SK-N-DZ (cell line): Measurements from ENCODE around the gene TANC2.

RAMPAGE:
- cytosol, long total RNA, result no peak
- nucleus, long total RNA, result no peak
These were observed 9.8 kb downstream of the TBX2 start for GRCh38 chr17:61409224-61410082.

DNA sequence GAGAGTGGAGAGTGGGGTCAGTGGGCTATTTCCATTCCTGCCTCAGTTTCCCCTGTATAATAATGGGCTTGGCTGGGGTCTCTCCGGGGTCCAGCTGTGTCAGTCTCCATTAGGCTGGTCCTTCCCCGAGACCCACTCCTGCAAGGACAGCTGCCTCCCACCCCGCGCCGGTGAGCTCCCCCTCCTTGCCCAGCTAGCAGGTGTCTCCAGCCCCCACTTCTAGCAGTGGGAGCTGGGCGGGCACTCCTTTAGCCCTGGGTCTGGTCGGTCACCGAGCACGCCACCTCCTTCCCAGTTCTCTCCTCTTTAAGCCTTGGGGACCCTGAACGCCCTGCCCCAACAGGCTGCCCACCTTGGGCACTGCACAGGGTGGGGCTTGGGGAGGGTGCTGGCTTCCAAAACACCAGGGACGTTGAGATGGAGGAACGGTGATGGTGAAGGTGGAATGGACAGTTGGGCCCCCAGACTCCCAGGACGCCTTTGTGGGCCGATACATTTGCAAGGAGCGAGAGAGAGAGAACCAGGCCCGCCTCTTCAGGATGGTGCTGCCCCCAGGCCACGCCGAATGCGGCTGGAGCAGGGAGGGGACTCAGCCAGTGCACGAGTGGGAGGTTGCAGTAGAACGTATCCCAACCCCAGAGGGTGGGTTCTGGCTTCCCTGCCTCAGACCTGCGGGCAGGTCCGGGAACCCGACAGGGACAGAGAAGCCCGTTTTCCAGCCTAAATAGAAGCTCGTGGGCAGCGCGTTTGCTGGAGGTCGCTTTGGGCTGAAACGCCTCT is 10.6 kb downstream of the TBX2 start:
RAMPAGE:
- cytosol, long total RNA, result no peak
- nucleus, long total RNA, result no peak

DNA sequence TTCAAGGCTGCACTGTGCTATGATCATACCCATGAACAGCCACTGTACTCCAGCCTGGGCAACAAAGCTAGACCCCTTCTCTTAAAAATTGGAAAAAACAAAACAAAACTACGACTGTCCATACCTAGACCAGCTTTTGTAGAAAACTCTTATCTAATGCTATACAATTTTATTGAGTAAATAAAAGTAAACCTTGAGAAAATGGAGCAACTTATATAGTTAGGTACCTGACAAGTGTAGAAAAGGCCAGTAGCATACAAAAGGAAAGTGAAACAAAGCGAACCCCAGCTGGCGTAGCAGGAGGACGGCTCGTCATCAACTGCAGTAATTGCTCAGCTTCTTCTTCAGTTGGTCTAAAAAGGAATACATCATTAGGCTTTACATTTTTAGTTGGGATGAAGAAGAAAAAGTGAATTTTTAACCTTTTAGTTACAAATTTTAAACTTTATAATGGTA is 23.5 kb downstream of the INTS2 start:
RAMPAGE:
- cytosol, long total RNA, result no peak
- nucleus, long total RNA, result no peak

DNA sequence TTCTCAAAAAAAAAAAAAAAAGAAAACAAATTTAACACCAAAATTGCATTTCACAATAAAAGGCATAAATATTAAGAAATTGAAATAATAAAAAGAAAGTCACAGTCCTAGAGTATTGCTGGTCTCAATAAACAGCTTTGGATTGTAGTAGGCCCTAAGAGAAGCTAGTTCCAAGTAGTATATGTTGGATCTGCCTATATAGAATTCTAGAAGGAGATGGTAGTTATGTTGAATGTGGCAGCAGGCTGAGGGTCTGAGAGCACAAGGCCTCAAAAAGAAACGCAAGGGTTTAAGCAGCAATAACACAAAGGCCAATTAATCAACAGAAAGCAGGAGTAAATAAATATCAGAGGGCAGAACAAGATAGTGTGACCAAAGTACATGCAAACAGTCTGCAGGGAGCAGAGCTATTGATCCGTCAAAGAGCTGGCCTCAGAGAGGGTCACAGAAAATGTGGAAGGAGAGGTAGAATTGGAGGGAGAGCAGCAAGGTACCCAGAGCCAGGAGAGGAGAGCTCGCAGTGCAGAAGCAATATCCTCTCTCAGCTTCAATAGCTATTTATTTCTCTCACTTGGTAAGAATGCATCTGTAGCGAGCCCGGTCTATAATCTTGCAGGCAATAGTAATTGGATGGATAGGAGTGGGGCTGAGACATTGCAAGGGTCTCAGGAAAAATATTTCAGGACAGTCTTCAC is 25.1 kb upstream of the MED13 start:
RAMPAGE:
- cytosol, long total RNA, result no peak
- nucleus, long total RNA, result no peak

DNA sequence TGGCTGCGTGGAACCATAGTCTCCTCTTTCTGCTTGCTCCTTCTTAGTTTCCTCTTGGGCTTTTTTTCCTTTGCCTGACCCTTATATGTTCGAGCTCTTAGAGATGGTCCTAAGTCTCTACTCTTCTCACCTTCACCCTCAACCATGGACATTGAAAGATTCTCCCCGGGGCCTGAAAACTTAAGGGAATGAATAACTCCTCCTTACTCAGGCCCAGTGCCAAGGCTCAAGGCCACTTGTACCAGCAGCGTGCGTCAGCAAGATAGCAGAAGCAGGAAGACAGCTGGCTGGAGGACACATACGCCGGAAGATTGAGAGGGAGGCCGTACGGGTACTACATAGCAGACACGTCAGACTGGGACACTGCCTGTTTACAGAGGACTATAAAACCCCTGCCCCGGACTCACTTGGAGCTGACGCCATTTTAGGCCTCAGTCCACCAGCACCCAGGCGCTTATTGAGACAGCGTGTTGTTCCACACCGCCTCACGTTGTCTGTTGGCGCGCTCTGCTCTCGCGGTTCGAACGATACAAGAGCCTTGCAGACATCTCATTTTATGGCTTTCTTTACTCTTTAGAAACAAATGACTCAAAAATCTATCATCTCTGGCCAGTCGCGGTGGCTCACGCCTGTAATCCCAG is 75.8 kb upstream of the MED13 start:
RAMPAGE:
- cytosol, long total RNA, result no peak
- nucleus, long total RNA, result no peak

DNA sequence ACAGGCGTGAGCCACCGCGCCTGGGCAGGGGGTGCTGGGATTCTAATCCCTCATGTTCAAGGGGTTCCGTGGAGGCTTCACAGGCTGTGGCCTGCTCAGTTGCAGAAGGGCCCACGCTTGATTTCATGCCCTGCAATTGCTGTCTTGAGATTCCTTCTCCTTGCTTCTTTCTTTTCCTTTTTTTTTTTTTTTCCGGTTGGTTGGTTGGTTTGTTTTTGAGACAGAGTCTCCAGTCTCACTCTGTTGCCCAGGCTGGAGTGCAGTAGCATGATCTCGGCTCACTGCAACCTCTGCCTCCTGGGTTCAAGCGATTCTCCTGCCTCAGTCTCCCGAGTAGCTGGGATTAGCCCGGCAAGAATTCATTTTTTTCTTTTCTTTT is 19.0 kb upstream of the TLK2 start:
RAMPAGE:
- cytosol, long total RNA, result no peak
- nucleus, long total RNA, result no peak

GRCh38 chr17:62602895-62603673 is 24.4 kb upstream of the MRC2 start:
RAMPAGE:
- cytosol, long total RNA, result no peak
- nucleus, long total RNA, result no peak

RAMPAGE:
- cytosol, long total RNA, result no peak
- nucleus, long total RNA, result no peak
These were observed 15.6 kb upstream of the MRC2 start for GRCh38 chr17:62611732-62612428.

RAMPAGE:
- cytosol, long total RNA, result no peak
- nucleus, long total RNA, result no peak
These were observed 11.2 kb upstream of the MRC2 start for GRCh38 chr17:62616275-62616678.

DNA sequence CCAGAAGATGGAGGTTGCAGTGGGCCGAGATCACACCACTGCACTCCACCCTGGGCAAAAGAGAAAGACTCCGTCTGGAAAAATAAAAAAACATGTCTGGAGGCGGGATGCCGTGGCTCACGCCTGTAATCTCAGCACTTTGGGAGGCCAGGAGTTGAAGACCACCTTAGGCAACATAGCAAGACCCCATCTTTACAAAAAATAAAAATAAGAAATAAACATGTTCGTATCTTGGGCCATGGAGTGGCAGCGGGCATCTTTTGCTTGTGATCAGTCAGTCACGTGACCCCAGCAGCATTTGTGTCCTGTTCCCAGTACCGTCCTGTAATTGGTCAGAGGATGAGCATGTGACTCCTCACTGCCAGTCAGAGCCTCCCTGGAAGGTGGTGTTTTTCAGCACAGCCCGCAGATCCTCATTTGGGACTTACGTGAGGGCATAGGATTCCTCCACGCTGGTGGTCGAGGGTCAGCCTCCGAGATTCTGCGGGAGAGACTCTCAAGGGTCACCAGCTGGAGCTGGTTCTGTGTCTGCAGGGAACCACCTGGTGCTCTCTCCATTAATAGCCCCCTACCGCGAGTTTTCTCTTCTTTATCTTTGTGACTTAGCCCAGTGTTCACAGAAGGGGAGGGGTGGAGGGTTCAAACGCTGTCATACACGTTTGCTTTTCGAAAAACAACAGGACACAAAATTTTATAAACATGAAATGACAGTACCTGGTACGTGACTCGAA is 17.0 kb downstream of the MRC2 start:
RAMPAGE:
- cytosol, long total RNA, result no peak
- nucleus, long total RNA, result no peak

RAMPAGE:
- cytosol, long total RNA, result no peak
- nucleus, long total RNA, result no peak
These were observed 25.6 kb downstream of the MRC2 start for GRCh38 chr17:62652806-62653782.

DNA sequence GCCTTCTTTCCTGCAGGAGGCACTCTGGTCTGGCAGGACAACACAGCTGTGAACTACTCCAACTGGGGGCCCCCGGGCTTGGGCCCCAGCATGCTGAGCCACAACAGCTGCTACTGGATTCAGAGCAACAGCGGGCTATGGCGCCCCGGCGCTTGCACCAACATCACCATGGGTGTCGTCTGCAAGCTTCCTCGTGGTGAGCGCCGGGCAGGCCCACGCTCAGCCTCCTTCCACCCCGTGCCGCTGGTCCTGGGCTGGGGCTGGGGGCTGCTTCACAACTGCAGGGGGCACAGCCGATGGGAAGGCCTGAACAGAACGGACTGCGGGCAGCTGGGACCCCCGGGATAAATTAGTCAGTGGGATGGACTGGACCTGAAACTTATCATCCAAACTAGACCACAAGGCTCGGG is 63.5 kb downstream of the MRC2 start:
RAMPAGE:
- cytosol, long total RNA, result no peak
- nucleus, long total RNA, result no peak

DNA sequence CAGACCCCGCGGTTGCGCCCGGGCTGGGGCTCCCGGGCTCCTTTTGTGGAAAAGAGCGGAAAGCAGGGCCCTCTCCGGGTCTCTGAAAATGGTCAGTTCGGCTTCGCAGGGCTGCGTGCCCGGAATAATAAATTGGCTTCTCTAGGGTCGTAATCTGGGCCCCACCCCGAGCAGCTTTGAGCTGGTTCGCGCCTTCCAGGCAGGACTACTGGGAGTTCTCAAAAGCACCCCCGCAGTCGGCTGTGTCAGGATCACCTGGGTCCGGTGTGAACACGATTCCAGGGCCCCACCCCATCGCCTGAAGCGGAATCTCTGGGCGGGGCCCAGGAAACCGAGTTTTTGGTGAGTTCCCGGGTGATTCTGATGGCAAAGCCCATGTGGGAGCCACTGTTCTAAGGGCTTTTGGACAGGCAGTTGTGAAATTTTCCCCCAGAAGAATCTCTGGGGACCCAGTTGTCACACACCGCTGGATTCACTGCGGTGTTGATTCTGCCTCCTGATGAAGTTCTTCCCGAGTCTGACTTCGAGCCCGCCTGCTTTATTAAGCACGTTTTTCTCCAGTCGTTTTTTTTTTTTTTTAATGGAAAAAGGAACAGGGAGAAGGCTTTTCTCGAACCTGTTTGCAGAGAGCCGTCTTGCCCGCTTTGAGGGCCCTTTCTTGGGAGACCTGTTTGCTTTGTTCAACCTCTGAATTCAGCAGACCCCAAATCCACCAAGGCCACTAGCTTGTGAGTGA is 77.1 kb downstream of the MRC2 start:
RAMPAGE:
- cytosol, long total RNA, result no peak
- nucleus, long total RNA, result no peak

GRCh38 chr17:62806387-62807158 is 1.5 kb downstream of the MARCHF10 start:
RAMPAGE:
- cytosol, long total RNA, result no peak
- nucleus, long total RNA, result no peak

GRCh38 chr17:62966174-62966764 is at the start of gene TANC2:
Gene TANC2, plus strand, starts transcription at chr17:62966235.
RAMPAGE:
- cytosol, long total RNA, result no peak
- nucleus, long total RNA, result no peak

DNA sequence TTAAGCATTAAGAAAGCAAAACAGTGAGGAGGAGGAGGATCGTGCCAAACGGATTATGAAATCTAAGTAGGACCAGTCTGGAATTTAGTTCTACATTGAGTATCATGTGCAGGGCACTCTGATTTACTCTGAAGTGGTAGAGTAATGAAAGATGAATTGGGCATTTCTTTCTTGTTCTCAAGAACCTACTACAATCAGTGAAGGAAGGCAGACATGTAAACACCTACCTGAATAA is 195.2 kb downstream of the CYB561 start:
RAMPAGE:
- cytosol, long total RNA, result no peak
- nucleus, long total RNA, result no peak

RAMPAGE:
- cytosol, long total RNA, result no peak
- nucleus, long total RNA, result no peak
These were observed 25.4 kb downstream of the CYB561 start for GRCh38 chr17:63420459-63421268.

RAMPAGE:
- cytosol, long total RNA, result no peak
- nucleus, long total RNA, result no peak
These were observed 22.8 kb downstream of the CYB561 start for GRCh38 chr17:63423101-63423994.

RAMPAGE:
- cytosol, long total RNA, result no peak
- nucleus, long total RNA, result no peak
These were observed 970 bp downstream of the ACE start for GRCh38 chr17:63477912-63478149.

GRCh38 chr17:63610131-63610706 is 9.5 kb downstream of the TACO1 start:
RAMPAGE:
- cytosol, long total RNA, result no peak
- nucleus, long total RNA, result no peak